Gallbladder (tissue), 1 donor: ENCODE measurements around a stretch of chr16.

DNA sequence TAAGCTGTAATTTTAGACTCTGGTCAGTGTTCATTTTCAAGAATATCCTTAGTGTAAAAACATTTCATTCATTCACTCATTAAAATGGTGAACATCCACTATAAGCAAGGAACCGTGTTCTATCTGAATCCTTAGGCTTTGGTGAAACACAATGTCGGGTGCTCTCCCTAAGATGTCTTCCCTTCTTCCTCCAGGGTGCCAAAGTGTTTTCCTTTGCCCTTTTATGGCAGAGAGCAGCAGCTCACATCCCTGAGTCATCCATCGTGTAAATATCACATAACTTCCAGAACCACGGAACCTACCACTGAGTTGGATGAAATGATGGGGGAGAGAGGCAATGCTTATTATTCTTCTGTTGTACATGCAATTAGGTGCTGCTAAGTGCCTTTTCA, 50.2 kb downstream of the DNAH3 start:
- PRO-cap, result no peak

- PRO-cap, result no peak
These were observed 2.7 kb downstream of the LDAF1 start for GRCh38 chr16:21161135-21161518.

- PRO-cap, result unidirectional peak, minus-strand start at chr16:21235392
These were observed 1.8 kb downstream of the ANKS4B start for GRCh38 chr16:21235162-21235747.

- PRO-cap, result no peak
These were observed 12.6 kb downstream of the CRYM start for GRCh38 chr16:21265331-21265978.

GRCh38 chr16:21302857-21303544, 24.9 kb upstream of the CRYM start:
- PRO-cap, result no peak

DNA sequence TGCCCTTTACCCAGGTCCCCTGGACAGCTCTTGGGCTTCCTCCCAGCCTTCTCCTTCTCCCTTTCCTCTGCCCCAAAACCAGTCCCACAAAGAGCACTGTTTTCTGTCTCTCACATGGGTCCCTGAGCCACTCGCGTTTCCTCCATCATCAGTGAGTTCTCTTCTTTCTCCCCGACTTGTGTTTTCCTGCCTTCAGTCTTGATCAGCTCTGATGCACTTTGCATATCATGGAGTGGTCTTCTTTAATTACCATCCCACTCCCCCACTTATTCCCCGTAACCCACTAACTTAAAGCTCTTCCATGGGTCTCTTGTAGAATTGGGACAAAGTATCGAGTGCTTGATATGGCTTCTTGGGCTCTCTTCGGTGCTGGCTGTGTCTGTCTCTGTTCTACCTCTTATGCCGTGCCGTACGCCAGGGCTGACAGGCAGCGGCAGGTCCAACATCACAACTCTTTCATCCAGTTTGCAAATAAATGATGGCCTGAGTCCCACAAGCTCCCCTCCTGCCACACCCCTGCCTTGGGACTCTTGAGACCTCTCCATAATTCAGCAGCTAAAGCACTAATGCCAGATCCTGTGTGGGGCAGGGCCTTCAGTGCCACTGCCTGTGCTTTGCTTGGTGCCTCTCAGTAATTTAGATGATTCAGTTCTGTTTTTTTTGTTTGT, 86.2 kb upstream of the CRYM start:
- PRO-cap, result no peak

GRCh38 chr16:21554574-21555361, 44.6 kb upstream of the METTL9 start:
- PRO-cap, result no peak

DNA sequence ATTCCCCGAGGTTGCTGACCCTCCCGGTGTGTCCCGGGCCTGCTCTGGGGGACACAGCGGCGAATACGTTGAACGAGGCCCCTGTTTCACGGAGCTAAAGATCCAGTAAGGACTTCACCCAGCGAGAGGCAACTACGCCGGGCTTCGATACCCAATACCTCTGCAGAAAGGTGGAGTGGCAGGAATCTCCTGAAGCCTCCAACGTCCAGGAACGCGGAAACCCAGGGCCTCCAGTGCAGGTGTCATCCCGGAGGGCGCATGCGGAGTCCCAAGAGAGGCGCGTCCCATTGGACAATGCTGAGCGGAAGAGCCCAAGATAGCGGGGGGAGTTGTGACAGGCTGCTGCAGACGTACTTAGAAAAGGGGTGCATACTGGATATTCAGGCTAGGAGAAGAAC, 391 bp upstream of the UQCRC2 start:
- PRO-cap, result bidirectional peak, plus-strand start outside the sequence, minus-strand start at position 235 of the sequence

DNA sequence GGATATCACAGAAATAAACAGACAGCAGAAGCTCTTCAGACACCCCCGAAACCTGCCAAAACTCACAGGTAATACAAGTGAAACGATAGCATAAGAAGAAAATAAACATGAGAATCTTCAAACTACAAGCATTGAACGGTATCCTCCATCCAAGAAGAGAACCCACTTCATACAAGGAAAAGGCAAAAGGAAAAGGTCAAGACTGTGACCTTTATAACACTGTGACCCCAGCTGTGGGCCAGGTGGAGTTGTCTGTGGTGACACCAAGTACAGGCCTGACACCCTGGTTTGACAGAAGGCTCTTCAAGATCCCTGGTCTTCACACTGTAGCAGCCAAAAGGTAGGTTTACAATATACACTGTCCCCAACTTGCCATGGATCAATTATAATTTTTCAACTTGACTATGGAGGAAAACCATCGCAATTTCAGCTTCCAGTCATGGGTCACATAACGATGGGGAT, 22.0 kb downstream of the PDZD9 start:
- PRO-cap, result no peak

DNA sequence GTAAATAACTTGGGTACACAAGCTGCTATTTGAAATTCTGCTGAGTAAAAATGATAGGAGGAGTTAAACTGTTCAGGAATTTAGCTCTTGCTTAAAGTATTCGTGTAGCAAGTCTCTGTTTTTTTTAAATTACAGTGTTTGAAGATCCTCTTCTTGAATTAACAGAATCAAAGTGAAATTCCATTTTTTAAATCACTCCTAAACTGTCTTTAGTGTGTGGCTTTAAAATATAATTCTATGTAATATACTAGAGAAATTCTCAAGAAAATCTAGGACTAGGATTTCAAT, 18.8 kb downstream of the MOSMO start:
- PRO-cap, result no peak

- PRO-cap, result no peak
These were observed 14.5 kb downstream of the EEF2K start for GRCh38 chr16:22220513-22221137.

DNA sequence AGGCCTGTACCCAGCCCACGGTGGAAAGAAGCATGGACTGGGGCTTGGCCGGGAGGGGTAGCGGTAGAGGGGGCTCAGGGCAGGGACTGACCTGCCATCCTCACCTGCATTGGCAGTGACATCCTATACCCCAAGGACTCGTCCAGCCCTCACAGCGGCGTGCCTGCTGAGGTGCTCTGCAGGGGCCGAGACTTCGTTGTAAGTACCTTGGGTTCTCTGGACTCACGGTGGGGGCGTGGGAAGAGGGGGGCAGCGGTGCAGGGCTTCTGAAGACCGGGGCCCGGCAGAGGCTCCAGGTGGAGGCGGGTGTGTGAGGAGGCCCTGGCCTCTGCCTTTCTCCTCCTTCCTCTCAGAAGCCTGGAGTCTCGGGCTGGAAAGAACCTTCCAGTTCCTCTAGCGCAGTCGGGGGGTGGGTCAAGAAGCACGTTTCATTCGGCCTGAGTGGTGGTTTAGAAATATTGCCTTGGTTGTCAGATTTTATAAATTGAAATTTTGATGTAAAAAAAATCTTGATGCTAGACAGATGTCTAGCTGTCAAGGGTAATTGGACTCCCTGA, 25.6 kb downstream of the POLR3E start:
- PRO-cap, result no peak

GRCh38 chr16:22324300-22325086, 27.3 kb downstream of the POLR3E start:
- PRO-cap, result no peak

- PRO-cap, result no peak
These were observed 45.5 kb upstream of the CDR2 start for GRCh38 chr16:22419675-22420508.

DNA sequence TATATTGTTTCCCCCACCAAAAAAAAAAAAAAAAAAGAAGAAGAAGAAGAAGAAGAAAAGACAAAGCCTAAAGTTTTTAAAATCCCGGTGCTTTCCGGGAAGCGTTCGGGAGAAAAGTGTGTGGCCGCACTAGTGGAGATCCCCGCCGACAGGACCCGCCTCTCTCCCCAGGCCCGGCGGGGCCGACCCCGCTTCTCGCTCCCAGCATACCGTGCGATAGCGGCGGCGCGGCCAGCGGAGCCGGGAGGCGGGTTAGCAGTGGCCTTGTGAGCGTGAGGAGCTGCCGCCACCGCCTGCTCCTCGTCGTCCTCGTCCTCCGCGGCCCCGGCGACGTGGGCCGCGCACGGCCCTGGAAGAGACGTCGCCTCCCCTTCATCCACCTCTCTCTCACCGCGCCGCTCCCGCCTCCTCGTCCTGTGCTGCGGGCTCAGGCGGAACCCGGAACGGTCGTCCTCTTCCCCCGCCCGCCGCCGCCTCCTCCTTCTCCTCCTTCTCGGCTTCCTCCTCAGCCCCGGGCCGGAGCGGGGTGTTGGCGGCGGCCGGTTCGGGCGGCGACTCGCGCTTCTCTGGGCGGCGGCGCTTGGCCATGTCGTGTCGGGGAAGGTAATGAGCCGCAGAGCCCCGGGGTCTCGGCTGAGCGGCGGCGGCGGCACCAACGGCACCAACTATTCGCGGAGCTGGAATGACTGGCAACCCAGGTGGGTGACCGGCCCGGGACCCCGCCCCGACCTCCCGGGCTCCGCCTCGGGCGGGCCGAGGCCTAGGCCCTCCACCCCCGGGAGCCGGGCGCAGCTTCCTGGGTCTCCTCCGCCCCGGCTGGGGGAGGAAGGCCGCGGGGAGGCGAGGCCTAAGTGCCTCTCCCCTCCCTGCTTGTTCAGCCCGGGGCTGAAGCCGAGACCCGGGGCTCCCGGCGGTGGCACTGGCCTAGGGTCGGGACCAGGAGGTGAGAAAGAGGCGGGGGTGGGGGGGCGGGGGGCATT, 62.7 kb upstream of the CDR2 start:
- PRO-cap, result bidirectional peak, plus-strand start at position 261 of the sequence, minus-strand start at position 389 of the sequence; bidirectional peak, plus-strand start at position 789 of the sequence, minus-strand start at position 666 of the sequence

DNA sequence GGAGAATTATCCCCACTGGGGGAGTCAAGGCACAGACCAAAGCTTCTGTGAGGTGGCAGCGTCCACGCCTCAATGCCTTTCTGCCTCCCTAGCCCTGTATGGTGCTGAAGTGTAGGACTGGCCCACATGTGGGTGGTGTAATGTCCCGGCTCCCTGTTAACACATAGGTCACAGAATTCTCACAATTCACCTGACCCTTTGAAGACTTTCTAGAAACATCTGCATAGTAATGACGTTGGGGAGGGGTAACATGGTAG, 2.0 kb downstream of the HS3ST2 start:
- PRO-cap, result no peak

DNA sequence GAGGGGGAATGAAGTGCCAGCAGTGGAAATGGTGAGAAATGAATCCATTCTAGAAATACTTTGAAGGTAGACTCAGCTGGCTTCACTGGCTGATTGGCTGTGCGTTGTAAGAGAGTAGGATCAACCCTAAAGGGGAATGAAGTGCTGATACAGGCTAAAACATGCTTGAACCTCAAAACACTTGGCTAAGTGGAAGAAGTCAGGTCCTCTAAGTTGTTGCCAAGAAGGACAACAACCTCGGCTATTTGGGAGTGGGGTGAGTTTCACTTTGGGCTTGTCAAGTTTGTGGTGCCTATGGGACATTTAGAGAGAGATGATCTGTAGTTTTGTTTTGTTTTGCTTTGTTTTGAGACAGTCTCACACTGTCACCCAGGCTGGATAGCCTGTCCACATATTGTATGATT, 24.0 kb upstream of the SCNN1B start:
- PRO-cap, result no peak

DNA sequence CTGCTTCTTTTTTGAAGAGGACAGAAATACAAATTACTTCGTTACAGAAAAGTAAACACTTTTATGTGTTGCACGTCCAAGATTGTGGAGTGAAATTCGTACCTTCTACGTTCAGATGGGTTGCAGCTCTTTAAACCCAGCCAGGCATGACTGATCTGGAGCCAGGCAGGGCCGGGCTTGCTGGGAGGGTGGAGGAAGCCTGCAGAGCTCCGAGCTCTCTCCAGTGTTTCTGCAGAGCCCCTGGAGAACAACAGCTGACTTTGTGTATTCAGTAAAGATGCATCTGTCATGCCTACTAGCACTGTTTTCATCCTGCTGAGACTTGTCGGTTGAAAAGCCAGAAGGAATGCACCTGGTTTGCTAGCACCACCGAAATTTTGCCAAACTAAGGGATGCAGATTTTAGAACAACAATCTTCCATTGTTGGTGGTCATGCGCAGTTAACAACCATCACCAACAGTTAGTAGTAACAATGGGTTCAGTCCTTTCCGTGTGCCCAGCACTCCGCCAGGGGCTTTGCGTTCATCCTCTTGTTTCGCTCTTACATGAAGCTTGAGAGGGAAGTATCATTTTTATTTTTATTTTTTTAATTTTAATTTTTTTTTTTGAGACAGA, 22.4 kb upstream of the SCNN1B start:
- PRO-cap, result no peak

GRCh38 chr16:23469840-23470450, 17.0 kb upstream of the COG7 start:
- PRO-cap, result no peak

GRCh38 chr16:23497129-23497956, 13.0 kb downstream of the GGA2 start:
- PRO-cap, result unidirectional peak, minus-strand start at chr16:23497391